Thoracic aorta endothelial cell (primary cell): ENCODE measurements around a stretch of chr22.

GRCh38 chr22:31288898-31289422 lies 3.3 kb downstream of the PIK3IP1 start:
- CAGE, long polyA plus RNA = no peak

DNA sequence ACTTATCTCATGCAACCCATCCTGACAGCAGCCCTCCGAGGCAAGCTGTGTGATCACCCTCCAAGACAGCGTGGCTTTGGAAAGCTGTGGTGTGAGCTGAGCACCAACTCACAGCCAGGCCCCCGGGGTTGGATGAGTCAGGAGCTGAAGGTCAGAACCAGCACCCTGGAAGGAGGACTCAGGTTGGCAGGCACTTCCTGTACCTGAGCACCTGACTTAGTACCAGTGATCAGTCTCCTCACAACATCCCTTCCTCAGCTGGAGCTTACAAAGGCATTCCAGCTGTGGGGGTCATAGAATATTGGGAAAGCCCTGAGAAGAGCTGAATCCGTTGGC lies 8.9 kb downstream of the PATZ1 start:
- CAGE, long polyA plus RNA = no peak

GRCh38 chr22:31713602-31714463 lies 36.1 kb downstream of the PRR14L start:
- CAGE, long polyA plus RNA = no peak

- CAGE, long polyA plus RNA = no peak
These were observed 75.8 kb downstream of the DEPDC5 start for GRCh38 chr22:31829585-31830029.

- CAGE, long polyA plus RNA = no peak
These were observed 29.4 kb downstream of the YWHAH start for GRCh38 chr22:31973690-31974234.

DNA sequence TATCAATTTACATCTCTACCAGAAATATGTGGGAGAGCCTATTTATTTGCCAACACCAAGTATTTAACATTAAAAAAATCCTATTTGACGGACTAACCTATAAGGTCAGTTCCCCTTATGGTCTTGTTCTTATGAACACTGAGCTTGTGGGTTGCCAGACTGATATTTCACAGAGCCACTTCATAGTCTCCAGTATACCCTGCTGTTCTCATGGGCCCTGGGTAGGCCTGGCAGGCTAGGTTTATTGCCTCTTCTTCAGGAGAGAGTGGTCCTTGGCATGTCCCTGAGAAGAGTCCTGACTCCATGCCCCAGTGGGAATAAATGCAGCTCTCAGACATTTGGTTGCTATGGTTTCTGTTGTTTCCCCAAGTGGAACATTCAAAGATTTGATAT lies 15.6 kb downstream of the SLC5A1 start:
- CAGE, long polyA plus RNA = no peak

DNA sequence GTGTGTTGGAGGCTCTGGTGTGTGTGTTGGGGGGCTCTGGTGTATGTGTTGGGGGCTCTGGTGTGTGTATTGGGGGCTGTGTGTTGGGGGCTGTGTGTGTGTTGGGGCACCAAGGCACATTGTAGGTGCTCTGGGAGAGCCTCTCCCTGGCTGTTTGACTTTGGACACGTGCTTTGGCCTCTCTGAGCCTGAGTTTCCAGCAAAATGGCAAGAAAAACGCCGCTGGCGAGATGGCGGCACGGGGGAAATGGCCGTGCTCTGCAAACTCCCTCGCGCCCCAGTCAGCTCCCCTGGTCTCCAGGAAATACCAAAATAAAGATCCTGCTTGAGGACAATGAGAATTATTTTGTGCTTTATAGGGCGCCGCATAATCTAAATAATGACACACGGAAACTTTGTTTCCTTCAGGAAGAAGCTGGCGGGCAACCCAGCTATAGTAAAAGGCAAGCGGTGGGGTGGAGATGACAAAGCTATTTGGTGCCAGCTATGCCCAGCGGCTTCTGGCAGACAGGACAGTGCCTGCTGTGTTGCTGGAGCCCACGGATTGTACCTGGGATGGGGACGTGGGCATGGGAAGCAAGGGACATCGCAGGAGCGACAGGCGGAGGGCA lies 26.4 kb upstream of the RFPL3 start:
- CAGE, long polyA plus RNA = no peak

- CAGE, long polyA plus RNA = no peak
These were observed 3.1 kb downstream of the FBXO7 start for GRCh38 chr22:32477474-32478448.

DNA sequence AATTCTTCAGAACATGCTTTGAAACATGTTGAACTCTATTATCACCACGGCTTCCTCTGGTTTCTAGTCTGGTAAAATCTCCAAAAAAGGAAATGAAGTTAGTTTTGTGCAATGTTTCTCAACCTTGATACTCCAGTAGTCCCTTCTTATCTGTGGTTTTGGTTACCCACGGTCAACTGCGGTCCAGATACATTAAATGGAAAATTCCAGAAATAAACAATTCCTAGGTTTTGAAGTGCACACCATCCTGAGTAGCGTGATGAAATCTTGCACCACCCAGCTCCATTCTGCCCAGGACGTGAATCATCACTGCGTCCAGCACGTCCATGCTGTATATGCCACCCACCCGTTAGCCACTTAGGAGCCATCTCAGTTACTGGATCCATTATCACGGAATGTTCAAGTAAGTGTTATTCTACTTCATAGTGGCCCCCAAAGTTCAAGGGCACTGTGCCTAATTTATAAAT lies 117.0 kb downstream of the FBXO7 start:
- CAGE, long polyA plus RNA = no peak

- CAGE, long polyA plus RNA = no peak
These were observed 149.3 kb downstream of the FBXO7 start for GRCh38 chr22:32623889-32624304.

DNA sequence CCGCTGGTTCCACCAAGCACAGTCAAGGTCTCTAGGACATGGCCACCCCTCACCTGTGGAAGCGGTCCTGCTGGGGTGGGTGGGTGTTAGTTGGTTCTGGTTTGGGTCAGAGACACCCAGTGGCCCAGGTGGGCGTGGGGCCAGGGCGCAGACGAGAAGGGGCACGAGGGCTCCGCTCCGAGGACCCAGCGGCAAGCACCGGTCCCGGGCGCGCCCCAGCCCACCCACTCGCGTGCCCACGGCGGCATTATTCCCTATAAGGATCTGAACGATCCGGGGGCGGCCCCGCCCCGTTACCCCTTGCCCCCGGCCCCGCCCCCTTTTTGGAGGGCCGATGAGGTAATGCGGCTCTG lies 267 bp upstream of the TIMP3 start:
- CAGE, long polyA plus RNA = no peak

- CAGE, long polyA plus RNA = no peak
These were observed 10.1 kb downstream of the TIMP3 start for GRCh38 chr22:32811559-32811957.

DNA sequence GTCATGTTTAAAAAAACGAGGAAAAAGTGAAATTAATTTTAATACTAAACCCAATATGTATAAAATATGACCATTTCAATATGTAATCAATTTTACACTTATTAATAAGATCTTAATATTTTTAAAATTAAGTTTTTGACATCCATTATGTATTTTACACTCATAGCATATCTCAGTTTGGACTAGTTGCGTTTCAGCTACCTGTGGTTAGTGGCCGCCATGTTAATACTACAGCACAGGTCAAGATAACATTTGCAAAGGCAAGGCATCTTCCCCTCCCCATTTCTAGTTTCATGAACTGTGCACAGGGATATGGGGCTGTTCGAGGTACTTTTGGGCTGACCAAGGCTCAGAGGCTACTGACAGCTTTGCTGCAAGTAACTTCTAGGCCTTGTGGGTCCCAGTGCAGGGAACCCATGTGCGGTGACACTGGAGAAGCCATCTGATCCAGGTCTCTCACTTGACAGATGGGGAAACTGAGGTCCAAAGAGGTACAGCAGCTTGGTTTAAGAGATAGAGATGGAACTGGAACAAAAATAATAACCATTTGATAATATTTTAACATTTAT lies 13.5 kb downstream of the TIMP3 start:
- CAGE, long polyA plus RNA = no peak

GRCh38 chr22:33272052-33272611 lies 214.0 kb upstream of the SYN3 start:
- CAGE, long polyA plus RNA = no peak

- CAGE, long polyA plus RNA = no peak
These were observed 195.6 kb downstream of the LARGE1 start for GRCh38 chr22:33724633-33725106.

GRCh38 chr22:33853691-33854464 lies 66.4 kb downstream of the LARGE1 start:
- CAGE, long polyA plus RNA = no peak

DNA sequence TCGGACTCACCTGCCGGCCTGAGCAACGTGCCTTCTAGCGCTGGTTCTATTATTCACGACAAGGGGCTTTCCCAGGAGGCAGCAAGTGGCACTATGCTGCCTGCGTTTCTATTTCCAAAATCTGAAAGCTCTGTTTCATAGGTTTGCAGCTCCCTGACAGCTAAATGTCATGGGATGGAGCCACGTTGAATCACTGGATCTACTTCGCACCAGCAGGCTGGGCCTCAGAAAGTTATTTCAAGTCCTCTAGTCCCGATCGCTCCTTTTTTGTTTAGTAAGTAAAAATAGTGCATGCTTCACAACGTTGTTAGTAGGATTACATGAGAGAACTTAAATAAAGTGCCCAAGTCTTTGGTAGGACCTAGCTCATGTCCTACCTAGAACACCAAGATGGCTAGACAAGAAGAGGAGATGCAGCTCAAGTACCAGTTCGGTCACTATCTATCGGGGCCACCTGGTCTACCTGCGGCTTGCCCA lies 52.8 kb downstream of the LARGE1 start:
- CAGE, long polyA plus RNA = no peak

DNA sequence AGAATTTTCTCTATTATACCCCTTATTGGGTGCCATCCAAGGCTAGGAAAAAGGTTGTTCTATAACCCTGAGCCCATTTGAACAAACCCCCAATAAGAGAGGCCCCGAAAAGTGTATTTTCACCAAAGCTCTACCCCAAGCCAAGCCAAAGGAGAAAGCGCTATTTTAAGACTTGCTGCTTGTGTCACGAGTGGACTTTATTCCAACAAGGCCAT lies 11.4 kb downstream of the LARGE1 start:
- CAGE, long polyA plus RNA = no peak

DNA sequence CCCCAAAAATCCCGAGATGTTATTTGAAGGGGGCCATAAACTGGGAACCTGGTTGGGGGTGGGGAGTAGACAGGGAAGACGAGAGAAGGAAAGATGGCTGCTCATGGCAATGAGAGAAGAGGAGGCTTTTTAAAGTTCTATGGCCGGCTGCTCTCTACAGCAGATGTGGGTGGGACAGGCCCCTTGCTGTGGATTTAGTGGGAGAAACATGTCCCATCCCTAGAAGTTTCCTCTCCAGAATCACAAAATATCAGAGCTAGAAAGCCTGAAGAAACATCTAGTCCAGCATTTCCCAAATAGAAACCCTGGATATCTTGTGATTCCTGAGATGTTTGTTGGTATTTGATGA lies 38.1 kb downstream of the ISX start:
- CAGE, long polyA plus RNA = no peak

DNA sequence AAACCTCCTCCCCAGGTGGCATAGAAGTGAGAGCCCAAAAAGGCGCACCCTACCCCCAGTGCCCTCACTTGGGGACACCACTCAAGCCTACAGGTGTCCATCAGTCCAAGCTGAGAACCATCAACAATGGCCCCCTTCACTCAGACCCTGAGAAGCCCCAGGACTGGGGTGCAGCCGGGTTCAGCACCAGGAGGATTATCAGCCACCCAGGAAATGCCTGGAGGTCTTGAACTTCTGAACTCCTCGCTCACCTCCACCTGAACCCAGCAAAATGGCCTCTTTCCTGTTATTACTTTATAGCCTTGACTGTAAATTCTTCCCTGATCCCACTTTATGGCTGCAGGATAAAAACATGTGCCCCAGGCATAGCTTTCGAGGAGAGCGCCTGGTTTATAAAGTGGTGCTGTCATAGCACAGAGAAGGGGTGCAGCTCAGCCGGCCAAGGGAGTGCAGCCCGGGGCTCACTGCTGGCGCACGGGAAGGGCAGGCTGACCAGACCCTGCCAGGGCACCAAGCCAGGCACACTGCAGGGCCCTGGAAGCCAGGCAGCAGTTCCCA lies 50.7 kb downstream of the ISX start:
- CAGE, long polyA plus RNA = no peak